ENCODE measurements around the genes FADS3, UBXN1 and STX5.

GRCh38 chr11:61891375-61892357 is at the start of gene FADS3:
Gene FADS3, minus strand, starts transcription at chr11:61891545.
- PRO-cap: bidirectional peak, plus-strand start at chr11:61891828, minus-strand start at chr11:61891560

- PRO-cap: no peak
Observed at GRCh38 chr11:61908773-61909388, 8.5 kb downstream of the RAB3IL1 start.

GRCh38 chr11:61962555-61962881 is 4.9 kb downstream of the FTH1 start:
- PRO-cap: no peak

GRCh38 chr11:62005239-62005833 is 37.9 kb upstream of the FTH1 start:
- PRO-cap: no peak

DNA sequence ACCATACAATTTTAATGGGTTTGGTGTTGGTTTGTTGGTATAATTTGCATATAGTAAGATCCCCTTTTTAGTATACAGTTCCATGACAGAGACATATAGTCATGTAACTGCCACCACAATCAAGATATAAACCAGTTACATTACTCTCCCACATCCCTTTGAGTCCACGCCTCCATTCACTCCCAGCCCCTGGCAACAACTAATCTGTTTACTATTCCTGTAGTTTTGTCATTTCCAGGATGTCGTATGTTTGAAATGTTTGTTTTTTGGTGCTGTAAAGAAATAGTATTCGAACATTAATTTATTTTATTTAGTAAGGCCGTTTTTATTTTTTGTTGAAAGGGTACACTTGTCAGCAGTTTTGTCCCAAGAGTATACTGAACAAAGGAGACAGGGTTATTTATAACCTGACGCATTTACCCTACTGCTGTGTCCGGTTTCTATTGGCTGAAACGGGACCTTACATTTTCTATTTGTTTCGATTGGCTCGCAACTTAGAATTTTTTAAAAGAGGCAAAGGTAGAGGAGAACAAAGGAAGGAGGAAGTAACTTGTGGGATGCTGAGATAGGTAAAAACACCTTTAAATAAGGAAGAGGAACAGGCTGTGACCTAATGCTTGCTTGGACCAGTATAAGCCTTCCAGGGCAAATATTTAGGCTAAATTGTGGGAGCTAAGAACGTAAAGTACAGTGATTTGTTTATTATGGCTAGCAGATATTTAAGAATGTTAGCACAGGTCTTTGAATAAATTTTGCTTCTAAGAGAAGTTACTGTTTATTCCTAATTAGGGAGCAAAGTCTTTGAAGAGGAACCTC is 4.6 kb downstream of the ASRGL1 start:
- PRO-cap: no peak

GRCh38 chr11:62397612-62397814 is 21.3 kb upstream of the SCGB1A1 start:
- PRO-cap: no peak

- PRO-cap: no peak
Observed at GRCh38 chr11:62400514-62401110, 18.2 kb upstream of the SCGB1A1 start.

DNA sequence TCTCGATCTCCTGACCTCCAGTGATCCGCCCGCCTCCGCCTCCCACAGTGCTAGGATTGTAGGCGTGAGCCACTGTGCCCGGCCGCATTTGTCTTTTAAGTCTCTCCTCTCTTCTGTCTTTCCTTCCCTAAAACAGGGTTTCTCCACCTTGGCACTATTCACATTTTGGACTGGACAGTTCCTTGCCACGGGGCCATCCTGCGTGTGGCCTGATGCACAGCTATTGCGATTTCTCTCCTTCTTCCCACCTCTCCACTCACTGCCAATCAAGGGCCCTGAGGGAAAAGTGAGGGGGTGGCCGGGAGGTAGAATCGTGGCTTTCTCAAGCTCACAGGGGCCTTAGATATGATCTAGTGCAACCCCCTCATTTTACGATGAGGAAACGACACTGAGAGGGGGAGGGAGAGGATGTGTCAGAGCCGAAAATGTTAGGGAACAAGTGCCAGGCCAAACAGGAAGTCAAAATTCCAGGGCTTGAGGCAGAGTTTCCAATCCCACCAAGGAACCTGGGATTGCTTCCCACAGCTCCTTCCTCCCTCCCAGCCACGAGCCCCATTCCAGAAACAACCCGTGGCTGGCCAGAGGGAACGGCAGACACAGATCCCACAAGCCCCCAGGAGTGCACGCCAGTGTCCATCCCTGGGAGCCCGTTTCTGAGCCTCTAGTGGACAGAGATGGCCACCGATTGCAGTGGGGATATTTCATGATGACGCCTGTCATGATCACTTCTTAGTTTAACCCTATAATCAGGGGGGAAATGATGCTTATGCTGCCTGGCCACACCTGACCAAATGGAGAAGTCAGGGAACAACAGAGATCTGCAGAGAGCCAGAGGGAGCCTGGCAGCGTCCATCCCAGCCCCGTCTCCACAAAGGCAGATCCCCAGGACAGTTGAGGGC is 21.3 kb downstream of the SCGB1A1 start:
- PRO-cap: unidirectional peak, plus-strand start at position 566 of the sequence

DNA sequence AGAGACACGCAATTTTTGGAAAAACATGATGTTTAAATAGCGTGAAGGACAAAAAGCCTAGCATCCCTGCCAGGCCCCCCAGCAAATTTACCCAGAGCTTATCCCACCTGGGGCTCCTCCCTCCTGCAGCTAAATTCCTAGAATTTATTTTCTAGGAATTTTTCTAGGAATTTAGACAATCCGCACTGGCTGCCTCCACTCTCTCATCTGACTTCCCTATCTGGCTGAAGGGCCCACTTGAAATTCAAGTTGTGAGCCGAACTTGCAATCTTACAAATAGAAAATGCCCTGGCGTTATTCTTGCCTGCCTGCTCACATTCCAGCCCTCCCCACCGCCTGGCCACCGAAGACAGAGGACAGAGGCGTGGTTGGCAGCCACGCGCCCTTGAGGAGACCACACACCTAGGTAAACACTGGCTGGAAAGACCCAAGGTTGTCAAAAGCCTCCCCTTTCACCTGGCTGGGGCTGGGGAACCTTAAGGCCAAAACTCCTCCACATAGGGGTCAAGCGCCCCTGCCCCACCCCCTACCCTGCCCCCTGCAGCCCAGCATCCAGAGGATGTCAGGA is 42.3 kb downstream of the AHNAK start:
- PRO-cap: no peak

DNA sequence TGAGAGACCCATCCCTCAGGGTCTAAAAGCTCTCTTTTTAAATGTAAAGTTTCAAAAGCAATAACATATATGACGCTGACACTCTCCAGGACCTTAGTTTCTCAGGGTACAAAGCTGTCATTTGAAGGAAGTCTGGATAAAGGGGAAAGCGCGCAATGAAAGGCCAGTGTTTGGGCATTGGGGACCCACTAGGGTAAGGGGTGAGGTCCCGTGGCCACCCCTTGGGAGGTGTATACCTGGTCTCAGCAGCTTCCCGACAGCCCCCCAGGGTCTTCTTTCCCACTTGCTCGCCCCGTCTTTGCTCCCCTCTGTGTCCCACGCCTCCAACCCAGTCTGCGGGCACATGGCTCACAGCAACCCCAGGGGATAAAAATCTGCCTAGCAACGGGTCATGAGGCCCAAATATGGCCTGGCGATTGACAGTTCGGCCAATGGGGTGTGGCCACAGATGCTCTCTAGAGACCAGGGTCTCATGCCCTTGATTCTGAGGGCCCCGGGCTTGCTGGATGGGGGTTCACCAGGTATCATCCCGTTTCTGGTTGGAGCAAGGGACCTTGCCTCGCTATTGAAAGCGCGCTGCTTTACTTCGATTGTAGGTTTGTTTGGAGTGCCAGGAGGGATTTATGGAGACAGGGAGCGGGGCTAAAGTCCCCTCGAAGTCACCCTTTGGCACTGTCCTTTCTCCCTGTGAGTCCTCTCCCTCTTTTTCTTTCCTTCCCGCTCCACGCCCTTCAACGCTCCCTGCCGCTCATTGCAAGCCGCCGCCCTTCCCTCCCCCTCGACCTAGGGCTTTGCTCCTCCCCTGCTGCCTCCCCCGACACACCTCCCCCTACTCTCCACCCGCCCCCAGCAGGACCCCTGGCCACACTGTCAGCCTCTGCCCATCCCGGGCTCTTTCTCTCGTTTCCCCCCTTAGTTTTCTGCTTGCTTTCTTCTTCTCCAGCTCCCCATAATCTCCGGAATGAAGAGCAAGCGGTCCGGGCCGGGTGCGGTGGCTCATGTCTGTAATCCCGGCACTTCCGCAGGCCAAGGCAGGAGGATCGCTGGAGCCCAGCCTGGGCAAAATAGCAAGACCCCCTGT is 41.3 kb downstream of the AHNAK start:
- PRO-cap: no peak

GRCh38 chr11:62514009-62514546 is 32.5 kb downstream of the AHNAK start:
- PRO-cap: no peak

- PRO-cap: no peak
Observed at GRCh38 chr11:62529377-62530097, 17.1 kb downstream of the AHNAK start.

DNA sequence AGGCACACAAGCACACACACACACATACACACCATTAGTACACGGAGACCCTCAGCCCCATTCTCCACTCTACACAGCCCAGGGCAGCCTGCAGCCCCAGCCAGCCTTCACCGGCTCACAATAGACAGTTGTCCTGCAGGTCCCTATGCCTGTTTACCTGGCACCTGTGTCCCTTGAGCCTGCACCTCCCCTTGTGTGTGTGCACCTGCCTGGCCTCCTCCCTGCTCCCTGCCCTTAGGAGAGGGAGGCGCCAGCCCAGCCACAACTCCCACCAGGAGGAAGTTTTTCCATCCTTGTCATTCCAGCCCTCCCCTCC is 4.5 kb downstream of the AHNAK start:
- PRO-cap: no peak

- PRO-cap: unidirectional peak, minus-strand start at chr11:62679046
Observed at GRCh38 chr11:62678463-62679722, at the start of gene UBXN1. Gene UBXN1, minus strand, starts transcription at chr11:62679073.

GRCh38 chr11:62702214-62702606 is 5.0 kb downstream of the BSCL2 start:
- PRO-cap: unidirectional peak, plus-strand start at chr11:62702498

GRCh38 chr11:62729038-62729247 is 657 bp downstream of the TTC9C start:
- PRO-cap: no peak

- PRO-cap: bidirectional peak, plus-strand start at chr11:62832244, minus-strand start at chr11:62832024
Observed at GRCh38 chr11:62831939-62832604, at the start of gene STX5. Gene STX5, minus strand, starts transcription at chr11:62832051.

GRCh38 chr11:62840694-62841173 is 1.3 kb upstream of the WDR74 start:
- PRO-cap: bidirectional peak, plus-strand start at chr11:62840885, minus-strand start at chr11:62840756; unidirectional peak, plus-strand start at chr11:62840885

DNA sequence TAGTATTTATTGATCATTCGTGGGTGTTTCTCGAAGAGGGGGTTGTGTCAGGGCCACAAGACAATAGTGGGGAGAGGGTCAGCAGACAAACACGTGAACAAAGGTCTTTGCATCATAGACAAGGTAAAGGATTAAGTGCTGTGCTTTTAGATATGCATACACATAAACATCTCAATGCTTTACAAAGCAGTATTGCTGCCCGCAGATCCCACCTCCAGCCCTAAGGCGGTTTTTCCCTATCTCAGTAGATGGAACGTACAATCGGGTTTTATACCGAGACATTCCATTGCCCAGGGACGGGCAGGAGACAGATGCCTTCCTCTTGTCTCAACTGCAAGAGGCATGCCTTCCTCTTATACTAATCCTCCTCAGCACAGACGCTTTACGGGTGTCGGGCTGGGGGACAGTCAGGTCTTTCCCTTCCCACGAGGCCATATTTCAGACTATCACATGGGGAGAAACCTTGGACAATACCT is 19.3 kb upstream of the WDR74 start:
- PRO-cap: no peak

GRCh38 chr11:62926122-62926594 is 5.0 kb upstream of the CHRM1 start:
- PRO-cap: no peak